Esophagus squamous epithelium (tissue), 4 donors: ENCODE measurements around a stretch of chr18.

- PRO-cap = no peak
- RAMPAGE, long total RNA, 4 experiments = no peak in any of the 4 experiments
These were observed 25.3 kb downstream of the MBP start for GRCh38 chr18:77107213-77107735.

DNA sequence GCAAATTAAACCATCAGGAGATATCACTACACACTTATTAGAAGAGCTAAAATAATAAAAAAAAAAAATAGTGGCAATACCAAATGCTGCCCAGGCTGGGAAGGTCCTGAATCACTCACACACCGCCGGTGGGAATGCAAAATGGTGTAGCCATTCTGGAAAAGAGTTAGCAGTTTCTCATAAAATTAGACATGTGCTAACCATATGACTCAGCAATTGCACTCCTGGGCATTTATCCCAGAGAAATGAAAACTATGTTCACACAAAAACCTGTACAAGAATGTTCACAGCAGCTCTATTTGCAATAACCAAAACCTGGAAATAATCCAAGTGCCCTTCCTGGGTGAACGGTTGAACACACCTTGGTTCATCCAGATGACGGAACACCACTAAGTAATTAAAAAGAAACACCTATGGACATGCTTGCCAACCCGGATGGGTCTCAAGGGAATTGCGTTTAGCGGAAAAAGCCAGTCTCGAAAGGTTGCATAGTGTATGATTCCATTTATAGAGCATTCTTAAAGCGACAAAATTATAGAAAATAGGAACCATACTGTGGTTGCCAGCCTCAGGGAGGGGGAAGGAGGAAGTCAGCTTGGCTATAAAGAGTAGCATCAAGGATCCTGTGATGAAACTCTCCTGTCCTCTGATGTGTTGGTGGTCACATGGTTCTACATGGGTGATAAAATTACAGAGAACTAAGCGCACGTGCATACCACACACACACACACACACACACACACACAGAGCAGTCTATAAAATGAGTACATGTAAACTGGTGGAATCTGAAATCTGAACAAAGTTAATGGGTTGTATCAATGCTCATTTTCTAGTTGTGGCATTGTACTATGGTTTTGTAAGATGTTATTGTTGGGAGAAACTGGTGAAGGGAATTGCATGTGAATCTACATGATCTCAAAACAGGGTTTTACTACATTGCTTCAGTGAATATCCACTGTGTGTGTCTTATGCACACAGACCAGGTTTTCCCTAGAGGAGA lies 4.5 kb downstream of the MBP start:
- PRO-cap = bidirectional peak, plus-strand start at position 396 of the sequence, minus-strand start at position 136 of the sequence
- RAMPAGE, long total RNA, 4 experiments = no peak in any of the 4 experiments

- PRO-cap = no peak
- RAMPAGE, long total RNA, 4 experiments = no peak in any of the 4 experiments
These were observed 744.0 kb downstream of the GALR1 start for GRCh38 chr18:77993463-77994138.

- PRO-cap = no peak
- RAMPAGE, long total RNA, 4 experiments = no peak in any of the 4 experiments
These were observed 433.2 kb upstream of the SALL3 start for GRCh38 chr18:78546396-78546831.

GRCh38 chr18:79200615-79200823 lies 131.3 kb downstream of the ATP9B start:
- PRO-cap = no peak
- RAMPAGE, long total RNA, 4 experiments = no peak in any of the 4 experiments

- PRO-cap = no peak
- RAMPAGE, long total RNA, 4 experiments = no peak in any of the 4 experiments
These were observed 2.4 kb downstream of the NFATC1 start for GRCh38 chr18:79398070-79398669.

- PRO-cap = no peak
- RAMPAGE, long total RNA, 4 experiments = no peak in any of the 4 experiments
These were observed 91.9 kb downstream of the NFATC1 start for GRCh38 chr18:79487651-79487921.

DNA sequence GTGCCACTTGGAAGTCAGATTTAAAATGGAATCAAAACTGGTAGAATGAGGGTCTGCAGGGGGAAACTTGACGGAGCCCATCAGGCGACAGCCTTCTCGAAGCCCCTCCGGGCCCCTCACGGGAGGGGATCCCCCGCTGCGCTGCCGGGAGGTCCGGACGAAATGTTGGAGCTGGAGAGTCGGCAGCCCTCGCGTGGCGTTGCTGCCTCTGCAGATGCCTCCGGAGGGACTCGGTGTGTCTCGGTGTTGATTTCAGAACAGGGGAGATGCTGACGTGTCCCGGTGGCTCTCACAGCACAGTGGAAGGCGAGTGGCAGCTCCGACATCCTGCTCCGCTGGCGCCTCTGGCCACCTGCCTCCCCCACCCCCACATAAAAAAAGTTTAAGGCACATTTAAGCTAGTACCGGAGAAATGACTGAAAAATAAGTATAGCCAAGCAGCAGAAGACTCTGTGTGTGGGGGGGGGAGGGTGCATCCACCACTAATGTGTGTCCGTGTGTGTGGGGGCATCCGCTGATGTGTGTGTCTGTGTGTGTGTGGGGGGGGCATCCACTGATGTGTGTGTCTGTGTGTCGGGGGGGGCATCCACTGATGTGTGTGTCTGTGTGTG lies 124.4 kb downstream of the NFATC1 start:
- PRO-cap = bidirectional peak, plus-strand start at position 299 of the sequence, minus-strand start at position 232 of the sequence
- RAMPAGE, long total RNA, 4 experiments = no peak in any of the 4 experiments

- PRO-cap = no peak
- RAMPAGE, long total RNA, 4 experiments = no peak in any of the 4 experiments
These were observed 69.2 kb upstream of the CTDP1 start for GRCh38 chr18:79610343-79610807.

- PRO-cap = no peak
- RAMPAGE, long total RNA, 4 experiments = no peak in any of the 4 experiments
These were observed 8.2 kb downstream of the CTDP1 start for GRCh38 chr18:79687586-79688452.

GRCh38 chr18:79695809-79696288 lies 16.2 kb downstream of the CTDP1 start:
- PRO-cap = no peak
- RAMPAGE, long total RNA, 4 experiments = no peak in any of the 4 experiments

DNA sequence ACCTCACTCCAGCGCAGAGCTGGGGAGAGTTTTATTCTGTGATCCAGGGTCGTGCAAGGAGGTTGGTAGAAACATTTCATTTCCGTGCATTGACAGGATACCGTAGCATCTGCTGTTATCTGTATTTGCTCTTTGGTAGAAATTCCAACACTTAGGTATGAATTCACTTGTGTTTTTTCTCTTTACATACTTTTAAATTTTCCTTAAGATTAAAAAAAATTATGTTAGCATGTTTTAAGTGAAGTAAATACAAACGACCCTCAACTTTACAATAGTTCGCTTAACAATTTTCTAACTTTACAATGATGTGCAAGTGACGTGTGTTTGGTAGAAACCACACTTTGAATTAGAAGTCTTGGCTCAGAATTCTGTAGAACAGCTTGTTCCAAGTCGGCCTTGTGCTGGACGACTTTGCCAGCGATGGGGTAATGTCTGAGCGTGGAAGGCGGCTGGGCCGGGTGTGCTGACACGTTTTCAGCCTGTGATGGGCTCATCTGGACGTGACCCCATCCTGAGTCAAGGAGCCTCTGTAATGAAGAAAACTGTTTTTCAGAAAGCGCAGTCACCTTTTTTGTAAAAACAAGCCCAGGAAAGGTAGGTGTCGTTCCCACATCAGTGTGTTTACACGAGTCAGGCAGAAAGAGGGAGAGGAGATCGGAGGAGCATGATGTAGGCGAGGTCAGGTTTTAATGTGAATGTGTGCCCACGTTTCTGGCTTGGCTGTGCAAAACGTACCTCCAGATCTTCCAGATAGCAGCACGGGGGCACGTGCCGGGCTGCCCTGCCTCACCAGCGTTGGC lies 54.3 kb downstream of the CTDP1 start:
- PRO-cap = no peak
- RAMPAGE, long total RNA, 4 experiments = no peak in any of the 4 experiments

DNA sequence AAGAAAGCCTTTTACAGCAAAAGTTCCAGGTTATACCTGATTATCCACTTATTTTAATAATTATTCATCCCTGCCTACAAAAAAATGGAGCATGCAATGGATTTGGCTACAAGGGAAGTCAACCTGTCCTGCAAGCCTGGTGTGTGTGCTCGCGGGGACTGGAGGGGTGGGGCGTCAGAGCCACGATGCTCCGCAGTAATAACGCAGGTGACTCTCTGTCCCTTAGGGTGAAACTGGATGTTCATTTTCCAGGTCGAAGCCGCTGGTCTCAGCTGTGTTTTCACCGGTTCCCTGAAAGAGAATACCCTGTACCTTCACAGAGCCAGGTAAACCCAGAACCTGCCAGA lies 58.4 kb downstream of the KCNG2 start:
- PRO-cap = no peak
- RAMPAGE, long total RNA, 4 experiments = no peak in any of the 4 experiments

GRCh38 chr18:79897571-79898701 lies 53.5 kb downstream of the SLC66A2 start:
- PRO-cap = no peak
- RAMPAGE, long total RNA, 4 experiments = no peak in any of the 4 experiments

- PRO-cap = no peak
- RAMPAGE, long total RNA, 4 experiments = no peak in any of the 4 experiments
These were observed 21.5 kb upstream of the RBFA start for GRCh38 chr18:80012661-80013130.

DNA sequence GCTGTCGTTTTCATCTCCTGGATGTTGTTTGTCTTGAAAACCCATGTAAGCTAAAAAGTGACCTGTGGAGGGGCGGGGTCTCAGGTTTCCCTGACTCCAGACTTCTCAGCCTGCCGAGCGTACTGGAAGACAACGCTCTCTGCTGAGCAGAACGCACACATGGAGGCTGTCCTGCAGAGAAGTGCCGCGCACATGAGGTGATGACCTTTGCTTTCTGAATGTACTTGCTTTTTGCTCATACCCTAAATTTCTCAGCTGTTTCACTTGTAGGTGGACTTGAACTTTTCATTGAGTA lies 4.1 kb downstream of the RBFA start:
- PRO-cap = no peak
- RAMPAGE, long total RNA, 4 experiments = no peak in any of the 4 experiments